Neural cell (in vitro differentiated cells): Measurements from ENCODE around the genes IGFBP5 and TNP1.

DNA sequence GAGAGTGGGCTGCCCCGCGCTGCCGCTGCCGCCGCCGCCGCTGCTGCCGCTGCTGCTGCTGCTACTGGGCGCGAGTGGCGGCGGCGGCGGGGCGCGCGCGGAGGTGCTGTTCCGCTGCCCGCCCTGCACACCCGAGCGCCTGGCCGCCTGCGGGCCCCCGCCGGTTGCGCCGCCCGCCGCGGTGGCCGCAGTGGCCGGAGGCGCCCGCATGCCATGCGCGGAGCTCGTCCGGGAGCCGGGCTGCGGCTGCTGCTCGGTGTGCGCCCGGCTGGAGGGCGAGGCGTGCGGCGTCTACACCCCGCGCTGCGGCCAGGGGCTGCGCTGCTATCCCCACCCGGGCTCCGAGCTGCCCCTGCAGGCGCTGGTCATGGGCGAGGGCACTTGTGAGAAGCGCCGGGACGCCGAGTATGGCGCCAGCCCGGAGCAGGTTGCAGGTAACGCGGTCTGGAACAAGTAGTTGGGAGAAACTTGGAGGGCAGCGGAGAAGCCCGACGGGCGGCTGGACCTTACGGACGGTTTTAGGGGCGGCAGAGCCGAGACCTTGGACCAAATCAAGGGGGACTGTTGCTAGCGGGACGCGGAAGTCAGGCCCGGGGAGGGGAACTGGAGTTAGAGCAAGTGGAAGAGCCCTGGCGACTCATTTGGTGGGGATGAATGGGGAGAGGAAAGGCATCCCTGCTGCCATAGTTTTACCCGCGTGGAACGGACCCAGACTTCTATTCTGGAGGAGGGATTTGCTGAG, 483 bp downstream of the IGFBP2 start:
- RAMPAGE, long total RNA, result no peak

GRCh38 chr2:216671021-216671502, 24.3 kb downstream of the IGFBP5 start:
- RAMPAGE, long total RNA, result no peak

GRCh38 chr2:216695173-216696019, at the start of gene IGFBP5:
Gene IGFBP5 (minus strand): TSS chr2:216695549.
- RAMPAGE, long total RNA, result no peak

DNA sequence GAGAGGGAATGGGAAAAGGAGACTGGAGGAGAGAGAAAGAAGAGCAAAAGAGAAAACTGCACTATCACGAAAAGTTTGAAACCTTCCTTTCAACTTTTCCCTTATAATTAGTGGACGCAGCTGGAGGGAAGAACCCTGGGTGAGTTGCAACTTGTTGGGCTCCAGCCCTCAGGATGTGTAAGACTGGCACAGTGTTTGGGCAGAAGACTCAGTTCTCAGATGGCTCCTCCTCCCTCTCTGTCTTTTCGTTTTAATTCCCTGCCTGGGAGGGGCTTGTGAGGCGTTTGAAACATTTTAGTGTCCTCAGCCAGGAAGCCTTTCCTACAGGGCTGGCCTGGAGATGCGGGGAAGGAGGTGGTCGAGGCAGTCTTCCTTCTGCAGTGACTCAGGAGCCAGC, 22.0 kb upstream of the IGFBP5 start:
- RAMPAGE, long total RNA, result no peak

- RAMPAGE, long total RNA, result no peak
Measured at GRCh38 chr2:216818936-216819571, 40.8 kb downstream of the TNP1 start.

DNA sequence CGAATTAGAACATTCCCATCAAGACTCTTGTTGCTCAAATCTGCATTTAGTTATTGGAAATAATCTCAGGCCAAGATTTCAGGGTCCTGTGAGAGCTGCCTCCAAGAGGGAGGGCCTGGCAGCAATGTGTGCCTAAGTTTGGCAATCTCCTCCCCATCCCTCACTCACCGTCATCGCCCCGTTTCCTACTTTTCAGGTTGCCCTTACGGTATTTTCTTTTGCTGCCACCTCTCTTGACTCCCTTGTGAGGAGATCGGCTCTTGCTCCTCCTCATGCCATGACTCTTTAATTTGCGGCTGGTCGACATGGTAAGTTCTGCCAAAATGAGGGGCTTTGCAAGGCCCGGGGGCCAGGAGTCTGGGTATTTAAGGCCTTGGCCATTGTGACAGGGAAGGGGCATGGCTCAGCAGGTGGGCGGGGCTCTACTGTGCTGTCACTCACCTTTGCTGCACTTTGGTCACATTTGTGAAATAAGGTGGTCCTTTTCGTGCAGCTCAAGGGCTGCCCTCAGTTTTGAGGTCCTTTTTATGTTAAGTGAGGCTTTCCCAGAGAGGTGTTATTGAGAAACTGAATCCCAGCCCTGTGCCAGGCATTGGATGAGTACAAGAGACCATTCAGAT, at the start of gene TNP1:
TNP1 (minus strand) TSS at position 337 of the 620 bp plus-strand sequence.
- RAMPAGE, long total RNA, result no peak

- RAMPAGE, long total RNA, result no peak
Measured at GRCh38 chr2:216887013-216887884, 27.4 kb upstream of the TNP1 start.

- RAMPAGE, long total RNA, result no peak
Measured at GRCh38 chr2:217066645-217067329, 206.9 kb upstream of the TNP1 start.

- RAMPAGE, long total RNA, result no peak
Measured at GRCh38 chr2:217356673-217357217, 496.9 kb upstream of the TNP1 start.

GRCh38 chr2:217398850-217399262, 539.0 kb upstream of the TNP1 start:
- RAMPAGE, long total RNA, result no peak

DNA sequence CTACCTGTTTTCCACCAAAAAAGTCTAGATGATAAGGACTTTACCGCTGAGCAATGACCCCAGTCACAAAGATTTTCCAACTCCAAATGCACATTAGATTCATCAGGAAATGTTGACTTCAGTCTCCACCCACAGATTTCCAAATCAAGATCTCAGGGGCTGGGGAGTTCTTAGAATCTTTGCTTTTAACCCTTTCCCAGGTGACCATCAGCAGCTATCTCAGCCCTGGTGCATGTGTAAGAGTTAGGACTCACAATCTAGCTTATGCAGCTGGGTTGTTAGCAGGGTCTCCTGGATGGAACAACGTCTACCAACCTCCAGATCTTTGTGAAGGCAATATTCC, 316.4 kb downstream of the TNS1 start:
- RAMPAGE, long total RNA, result no peak

- RAMPAGE, long total RNA, result no peak
Measured at GRCh38 chr2:217906727-217907363, 96.0 kb downstream of the TNS1 start.

DNA sequence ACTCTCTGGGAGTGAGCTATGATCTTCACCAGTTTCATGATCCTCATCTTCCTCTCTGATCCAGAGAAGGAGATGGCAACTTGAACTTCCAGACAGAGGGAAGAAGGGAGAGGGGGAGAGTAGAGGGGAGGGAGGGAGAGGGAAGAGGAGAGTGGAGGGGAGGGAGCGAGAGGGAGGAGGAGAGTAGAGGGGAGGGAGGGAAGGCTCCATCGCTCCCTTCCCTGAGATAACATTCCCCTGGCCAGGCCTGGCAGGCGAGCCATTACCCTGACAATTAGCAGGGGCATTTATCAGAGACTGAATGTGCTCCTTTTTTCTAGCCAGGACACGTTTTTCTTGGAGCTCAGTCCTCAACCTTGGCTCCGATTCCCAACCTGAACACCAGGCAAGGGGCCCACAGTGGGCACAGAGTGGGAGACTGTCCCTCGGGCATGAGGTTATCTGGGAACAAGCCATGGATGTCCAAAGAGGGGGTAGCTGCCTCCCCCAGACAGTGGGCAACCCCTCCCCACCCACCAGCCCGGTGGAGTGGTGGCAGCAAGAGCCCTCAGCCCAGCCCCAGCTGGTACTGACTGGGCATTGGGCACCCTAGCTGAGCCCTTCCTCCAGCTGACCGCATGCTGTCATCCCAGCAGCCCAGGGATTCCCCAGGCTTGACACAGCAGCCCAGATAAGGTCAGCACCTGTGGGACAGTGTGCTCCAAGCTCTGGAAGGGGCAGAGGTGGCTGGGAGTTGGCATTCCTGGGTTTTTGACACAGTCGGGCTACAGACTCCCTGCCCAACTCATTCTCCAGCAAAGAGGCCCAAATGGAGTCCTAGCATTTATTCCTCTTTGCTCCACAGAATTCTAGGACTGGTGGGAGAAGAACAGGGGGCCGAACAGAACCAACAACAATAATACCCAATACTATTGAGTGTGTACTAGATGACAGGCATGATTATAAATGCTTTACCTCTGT, 81.7 kb downstream of the TNS1 start:
- RAMPAGE, long total RNA, result no peak

DNA sequence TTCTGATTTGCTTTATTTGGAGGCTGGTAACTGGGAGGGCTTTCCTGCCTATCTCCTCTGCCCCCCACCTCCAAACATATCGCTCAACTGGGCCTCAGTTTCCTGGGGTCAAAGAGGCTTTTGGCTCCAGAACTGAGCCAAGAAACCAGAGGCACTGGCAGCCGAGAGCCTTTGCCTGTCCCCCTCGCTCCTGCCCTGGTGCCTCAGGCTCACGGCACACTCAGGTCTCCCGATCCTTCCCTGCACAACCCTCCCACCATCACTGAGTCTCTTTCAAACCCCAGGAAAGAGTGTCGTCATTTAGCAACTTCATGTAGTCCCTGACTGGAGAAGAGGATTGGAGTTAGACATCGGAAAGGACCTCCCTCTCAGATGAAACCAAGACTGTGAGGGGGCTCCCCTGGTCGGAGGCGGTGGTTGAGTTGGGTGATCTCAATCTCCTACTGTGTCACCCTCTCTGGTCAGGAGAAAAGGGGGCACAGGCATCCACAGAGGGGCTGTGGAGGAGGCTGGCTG, 62.5 kb downstream of the TNS1 start:
- RAMPAGE, long total RNA, result no peak

DNA sequence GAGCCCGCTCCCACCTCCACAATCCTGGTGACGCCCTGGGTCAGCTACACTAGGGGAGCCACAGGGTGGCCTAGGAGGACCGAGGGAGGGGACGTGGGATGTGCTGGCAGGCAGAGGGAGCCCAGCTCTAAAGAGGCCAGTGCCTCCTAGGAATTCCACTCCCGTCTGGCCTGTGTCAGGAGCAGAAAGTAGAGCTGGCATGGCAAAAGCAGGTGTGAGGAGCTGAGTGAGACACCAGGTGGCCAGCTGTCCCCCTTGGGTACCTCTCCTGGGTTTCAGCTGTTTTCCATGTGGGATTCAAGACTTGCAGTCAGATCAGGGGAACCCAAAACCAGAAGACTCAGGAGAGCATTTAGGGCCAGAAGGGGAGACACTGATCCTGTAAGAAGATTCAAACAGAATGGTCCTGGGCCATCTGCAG, 49.1 kb downstream of the TNS1 start:
- RAMPAGE, long total RNA, result no peak

GRCh38 chr2:217956848-217957666, 45.7 kb downstream of the TNS1 start:
- RAMPAGE, long total RNA, result no peak

- RAMPAGE, long total RNA, result no peak
Measured at GRCh38 chr2:217992995-217993639, 9.7 kb downstream of the TNS1 start.

DNA sequence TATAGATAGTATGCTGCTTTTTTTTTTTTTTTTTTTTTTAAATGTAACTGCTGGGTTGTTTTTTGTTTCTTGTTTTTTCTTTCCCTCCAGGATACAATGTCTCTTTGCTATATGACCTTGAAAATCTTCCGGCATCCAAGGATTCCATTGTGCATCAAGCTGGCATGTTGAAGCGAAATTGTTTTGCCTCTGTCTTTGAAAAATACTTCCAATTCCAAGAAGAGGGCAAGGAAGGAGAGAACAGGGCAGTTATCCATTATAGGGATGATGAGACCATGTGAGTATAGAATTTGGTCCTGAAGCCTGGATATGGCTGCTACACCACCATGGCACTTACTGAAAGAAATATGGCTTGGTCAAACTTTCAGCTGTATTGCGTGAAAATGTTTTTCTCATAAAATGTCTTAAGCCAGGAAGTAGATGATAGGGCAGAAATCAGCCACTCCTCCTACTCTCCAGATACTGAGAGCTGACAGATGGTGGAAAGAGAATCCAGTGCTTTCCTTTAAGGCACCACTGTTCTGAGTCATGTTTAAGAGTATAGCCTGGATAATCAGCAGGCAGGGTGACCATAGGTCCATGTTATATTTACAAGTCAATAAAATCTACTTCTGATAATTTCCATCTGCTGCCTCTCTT, 21.7 kb downstream of the ARPC2 start:
- RAMPAGE, long total RNA, result no peak

DNA sequence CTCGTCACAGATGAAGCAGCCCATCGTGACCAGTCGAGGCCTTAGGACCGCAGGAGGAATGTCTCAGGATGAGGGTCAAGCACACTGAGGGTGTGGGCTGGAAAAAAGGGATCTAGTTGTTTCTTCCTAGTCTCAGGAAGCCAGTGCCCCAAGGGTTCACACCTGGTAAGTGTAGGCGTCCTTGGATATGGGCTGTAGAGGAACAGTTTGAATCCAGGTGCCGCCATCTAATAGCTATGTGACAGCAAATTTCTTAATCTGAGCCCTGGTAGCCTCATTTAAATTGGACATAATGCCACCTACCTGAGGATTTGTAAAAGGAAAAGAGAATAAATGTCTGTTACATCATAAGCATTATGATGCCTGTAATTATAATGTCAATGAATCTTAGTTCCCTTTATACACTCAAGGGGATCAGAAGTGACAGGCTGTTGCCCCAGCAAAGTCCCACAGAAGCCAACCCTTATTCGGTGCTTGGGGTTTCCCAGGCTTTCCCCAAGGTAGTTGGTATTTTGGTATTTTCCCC, 3.7 kb upstream of the GPBAR1 start:
- RAMPAGE, long total RNA, result no peak

DNA sequence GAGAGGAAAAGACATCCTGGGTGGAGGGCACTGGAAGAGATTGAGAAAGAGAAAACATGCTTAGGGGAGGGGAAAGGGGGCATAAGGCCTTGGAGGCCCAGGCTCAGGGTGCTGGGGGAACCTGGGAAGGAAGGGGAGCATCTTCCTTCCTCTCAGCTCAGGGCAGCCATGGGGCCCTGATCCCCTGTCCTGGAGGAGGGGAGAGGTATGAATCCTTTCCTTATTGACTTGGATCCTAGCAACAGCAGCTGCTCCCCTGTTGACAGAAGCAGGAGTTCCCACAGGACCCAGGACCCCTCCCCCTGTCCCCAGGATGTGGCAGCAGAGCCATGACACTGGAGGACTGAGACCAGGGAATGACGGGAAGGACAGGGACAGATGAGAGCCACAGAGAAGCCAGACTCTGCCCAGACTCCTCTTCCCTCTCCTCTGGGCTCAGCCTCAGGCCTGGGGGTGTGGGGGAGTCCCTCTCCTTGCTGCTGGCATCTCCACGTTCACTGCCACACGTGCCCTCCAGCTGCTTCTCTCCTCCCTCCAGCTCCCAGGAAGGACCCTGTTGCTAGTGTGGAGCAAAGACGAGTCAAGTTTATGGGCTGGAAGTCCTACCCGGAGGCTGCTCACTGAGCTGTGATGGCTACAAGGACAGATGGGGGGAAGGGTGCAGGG, 839 bp downstream of the GPBAR1 start:
- RAMPAGE, long total RNA, result no peak